Bile duct (tissue), 1 donor: ENCODE measurements around a stretch of chr16.

- PRO-cap: no peak
Measured at GRCh38 chr16:50841059-50841575, 99.2 kb downstream of the CYLD start.

DNA sequence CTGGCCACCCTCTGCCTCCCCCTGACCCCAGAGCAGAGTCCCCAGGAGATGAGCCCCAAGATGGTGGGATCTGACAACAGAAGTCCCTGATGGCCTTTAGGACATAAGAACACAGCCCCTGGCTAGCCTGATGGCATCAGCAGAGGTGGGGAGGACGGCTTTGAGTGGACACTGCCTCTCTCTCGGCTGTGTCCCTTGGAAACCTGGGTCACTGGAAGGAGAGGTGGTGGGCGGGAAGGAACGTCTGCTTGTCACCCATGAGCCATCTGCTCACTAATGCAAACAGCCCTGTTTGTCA lies 196.8 kb downstream of the CYLD start:
- PRO-cap: no peak

DNA sequence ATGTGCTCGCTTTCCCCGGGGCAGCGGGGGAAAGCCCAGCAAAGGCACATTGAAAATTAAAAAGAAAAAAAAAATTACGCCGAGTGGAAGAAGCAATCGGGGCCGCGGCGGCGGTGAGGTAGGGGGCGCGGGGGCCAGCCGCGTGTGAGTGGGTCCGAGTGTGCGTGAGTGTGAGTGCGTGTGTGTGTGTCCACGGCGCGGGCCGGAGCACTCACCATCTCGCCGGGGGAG lies 204 bp downstream of the SALL1 start:
- PRO-cap: no peak

DNA sequence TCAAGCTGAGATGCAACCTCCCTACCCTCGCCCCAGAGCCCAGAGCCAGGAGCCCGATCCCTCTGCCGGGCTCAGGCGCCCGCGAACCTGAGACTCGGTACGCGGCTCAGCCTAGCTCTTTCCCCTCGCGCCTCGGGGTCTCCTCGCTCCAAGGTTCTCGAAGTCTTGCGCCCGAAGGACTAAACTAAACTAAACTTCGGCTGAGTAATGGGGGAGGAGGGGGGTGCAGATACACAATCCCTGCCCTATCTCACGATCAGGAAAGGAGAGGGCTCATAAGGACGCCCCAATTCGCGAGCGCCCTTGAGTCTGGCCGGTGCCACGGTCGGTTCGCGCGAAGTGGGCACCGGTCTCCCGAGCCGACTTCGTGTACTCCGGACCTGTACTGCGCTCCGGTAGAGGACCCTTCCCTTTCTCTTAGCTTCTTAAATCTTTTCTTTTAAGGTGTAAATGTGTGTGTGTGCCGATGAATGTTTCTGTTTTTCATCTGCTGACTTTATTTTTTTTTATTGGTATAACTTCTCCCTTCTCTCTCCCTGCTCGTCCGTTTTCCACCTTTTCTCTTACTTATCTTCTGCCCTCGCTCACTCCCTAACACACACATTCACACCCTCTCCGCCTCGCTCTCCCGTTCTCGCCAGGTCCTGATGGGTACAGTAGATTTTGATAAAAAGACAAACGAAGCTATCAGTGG lies 1.9 kb upstream of the SALL1 start:
- PRO-cap: no peak

DNA sequence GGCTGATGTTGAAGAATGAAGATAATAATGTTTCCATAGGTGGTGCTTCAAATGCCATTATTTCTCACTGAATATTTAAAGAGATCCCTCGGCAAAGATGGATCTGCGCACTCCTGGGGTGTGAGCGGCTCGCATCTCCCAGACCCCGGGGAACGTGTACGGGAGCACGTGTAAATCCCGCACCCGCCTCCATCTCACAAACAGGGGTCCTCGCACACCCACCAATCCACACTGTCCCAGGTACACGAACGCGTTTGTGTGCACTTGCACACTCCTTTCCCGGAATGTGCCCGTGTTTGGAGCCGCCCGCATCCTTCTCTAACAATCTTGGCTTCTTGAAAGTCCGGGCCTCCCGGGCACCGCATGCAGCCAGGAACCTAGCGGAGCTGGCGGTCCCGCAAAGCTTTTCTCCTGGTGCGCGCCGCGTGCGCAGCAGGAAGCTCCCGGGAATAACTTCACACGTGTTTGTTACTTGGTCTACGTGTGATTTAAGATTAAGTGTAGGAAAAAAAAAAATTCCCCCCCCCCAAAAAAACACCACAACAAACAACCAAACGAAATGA lies 2.5 kb upstream of the SALL1 start:
- PRO-cap: no peak

GRCh38 chr16:51156827-51157283 lies 5.8 kb upstream of the SALL1 start:
- PRO-cap: no peak

- PRO-cap: no peak
Measured at GRCh38 chr16:51523368-51523829, 372.3 kb upstream of the SALL1 start.

GRCh38 chr16:51526510-51527062 lies 375.5 kb upstream of the SALL1 start:
- PRO-cap: no peak

GRCh38 chr16:51592507-51592990 lies 441.5 kb upstream of the SALL1 start:
- PRO-cap: no peak

GRCh38 chr16:51645545-51645895 lies 494.4 kb upstream of the SALL1 start:
- PRO-cap: no peak

DNA sequence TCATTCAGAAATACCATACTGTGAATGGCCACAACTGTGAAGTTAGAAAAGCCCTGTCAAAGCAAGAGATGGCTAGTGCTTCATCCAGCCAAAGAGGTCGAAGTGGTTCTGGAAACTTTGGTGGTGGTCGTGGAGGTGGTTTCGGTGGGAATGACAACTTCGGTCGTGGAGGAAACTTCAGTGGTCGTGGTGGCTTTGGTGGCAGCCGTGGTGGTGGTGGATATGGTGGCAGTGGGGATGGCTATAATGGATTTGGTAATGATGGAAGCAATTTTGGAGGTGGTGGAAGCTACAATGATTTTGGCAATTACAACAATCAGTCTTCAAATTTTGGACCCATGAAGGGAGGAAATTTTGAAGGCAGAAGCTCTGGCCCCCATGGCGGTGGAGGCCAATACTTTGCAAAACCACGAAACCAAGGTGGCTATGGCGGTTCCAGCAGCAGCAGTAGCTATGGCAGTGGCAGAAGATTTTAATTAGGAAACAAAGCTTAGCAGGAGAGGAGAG lies 495.3 kb upstream of the SALL1 start:
- PRO-cap: no peak

- PRO-cap: bidirectional peak, plus-strand start at chr16:51834320, minus-strand start at chr16:51834253
Measured at GRCh38 chr16:51834169-51834592, 683.1 kb upstream of the SALL1 start.

DNA sequence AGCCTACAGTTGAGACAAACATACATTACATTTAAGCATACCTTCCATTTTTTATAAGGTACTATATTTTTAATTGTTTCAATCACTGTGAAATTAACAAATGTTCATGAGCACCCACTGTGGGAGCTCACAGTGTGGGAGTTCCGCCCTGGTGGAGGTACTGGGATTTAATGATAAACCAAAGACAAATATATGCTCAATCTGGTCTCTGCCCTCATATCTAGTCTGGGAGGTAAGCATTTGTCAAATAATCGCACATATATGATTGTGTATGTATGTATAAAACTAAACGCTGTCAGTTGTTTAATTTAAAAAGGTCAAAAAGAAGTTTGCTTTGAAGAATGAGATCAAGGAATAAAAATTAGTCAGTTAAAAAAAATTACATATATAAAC lies 15.9 kb upstream of the TOX3 start:
- PRO-cap: no peak

DNA sequence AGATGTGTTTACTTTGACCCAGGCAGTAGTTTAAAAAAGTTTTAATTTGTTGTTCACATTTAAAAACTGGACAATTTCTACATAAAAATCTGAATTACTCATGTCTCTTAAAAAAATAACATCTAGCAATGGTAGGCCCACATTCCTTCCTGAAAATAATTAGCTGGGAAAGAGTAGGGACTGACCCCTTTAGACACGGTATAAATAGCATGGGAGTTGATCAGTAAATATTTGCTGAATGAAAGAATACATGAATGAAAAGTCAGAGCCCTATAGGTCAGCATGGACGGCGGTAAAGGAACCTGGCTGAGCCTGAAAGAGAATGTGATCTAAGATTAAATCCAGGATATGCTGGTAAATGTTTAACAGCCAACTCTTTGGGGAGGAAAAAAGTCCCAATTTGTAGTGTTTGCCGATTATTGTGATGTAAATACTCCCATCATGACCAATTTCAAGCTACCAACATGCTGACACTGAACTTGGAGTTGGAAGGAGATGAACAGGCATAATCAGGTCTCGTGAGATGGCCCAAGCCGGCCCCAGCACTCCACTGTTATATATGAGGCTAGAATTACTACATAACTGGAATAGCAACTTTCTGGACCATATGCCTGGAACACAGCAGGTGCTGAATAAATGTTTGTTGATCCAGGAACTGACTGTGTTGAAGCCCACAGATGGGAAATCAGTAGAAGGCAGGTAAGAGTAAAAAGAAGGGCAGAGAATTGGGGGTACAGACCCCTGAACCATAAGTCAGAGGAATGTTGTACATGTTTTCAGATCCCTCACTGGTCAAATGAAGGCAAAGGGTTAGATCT lies 18.1 kb upstream of the TOX3 start:
- PRO-cap: no peak

- PRO-cap: no peak
Measured at GRCh38 chr16:52577862-52578741, 31.2 kb upstream of the TOX3 start.

- PRO-cap: bidirectional peak, plus-strand start at chr16:53041851, minus-strand start at chr16:53041729
Measured at GRCh38 chr16:53041456-53042077, 11.1 kb downstream of the CHD9NB start.

DNA sequence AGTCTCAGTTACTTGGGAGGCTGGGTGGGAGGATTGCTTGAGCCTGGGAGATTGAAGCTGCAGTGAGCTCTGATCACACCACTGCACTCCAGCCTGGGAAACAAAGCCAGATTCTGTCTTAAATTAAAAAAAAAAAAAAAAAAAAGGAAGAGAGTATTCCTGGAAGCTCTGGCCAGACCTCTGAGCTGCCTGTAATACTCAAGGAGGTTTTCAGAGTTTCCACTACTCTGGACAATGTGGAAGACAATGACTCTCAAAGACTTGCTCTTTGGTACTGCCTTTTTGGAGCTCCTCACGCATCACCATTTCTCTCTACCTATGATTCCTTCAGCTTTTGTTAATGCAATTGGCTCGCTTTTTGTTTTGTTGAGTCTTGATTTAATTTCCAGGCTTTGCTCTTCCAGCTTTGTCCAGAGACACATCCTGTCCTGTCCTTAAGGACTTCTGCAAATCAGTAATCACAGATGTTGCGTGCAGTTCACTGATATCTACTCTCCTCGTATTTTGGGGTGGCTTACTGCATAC lies 10.8 kb downstream of the CHD9 start:
- PRO-cap: no peak

DNA sequence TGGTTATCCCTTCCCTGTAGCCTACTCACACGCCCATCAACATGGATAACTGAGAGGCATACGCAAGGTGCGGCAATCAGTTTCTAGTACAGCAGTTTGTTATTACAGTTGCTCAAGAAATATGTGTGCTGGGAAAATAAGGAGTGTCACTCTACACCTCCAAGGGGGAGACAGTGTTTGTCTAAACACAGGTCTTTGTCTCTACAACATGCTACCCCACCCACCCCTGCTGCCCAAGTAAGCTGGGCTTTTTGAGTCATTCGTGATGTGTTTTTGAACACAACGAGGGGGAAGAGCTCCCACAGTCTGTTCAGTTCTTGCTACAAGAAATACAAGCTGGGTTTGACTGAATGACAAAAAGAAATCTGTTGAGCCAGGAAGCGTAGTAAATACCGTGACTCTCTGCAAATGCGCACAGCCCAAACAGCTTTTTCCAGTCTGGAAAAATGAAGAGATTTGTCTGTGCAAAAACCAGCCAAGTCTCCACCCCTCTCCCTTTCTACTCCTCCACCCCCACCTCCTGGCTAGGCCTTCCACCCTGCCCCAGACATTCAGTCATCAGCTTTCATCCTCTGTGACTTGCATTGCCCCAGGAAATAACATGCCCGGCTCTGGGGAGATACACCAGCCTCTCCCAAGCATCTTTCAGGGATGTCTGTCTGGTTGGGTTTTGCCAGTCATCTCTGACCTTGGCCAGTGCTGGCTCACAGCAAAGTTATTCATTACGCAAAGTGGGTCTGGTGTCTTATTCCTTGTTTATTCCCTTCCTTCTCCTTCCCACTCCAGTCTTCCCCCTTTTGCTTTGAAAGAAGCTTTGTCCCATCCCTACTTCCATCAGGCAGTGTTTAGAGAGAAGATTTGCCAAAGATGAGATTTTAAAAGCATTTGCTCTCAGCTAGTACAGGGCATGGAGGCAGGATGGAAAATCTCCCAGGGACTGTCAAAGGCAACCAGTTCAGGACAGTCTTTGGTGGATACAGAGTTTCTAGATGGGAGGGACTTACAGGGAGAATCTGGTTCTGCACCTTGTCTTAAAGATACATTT lies 25.8 kb downstream of the CHD9 start:
- PRO-cap: no peak

DNA sequence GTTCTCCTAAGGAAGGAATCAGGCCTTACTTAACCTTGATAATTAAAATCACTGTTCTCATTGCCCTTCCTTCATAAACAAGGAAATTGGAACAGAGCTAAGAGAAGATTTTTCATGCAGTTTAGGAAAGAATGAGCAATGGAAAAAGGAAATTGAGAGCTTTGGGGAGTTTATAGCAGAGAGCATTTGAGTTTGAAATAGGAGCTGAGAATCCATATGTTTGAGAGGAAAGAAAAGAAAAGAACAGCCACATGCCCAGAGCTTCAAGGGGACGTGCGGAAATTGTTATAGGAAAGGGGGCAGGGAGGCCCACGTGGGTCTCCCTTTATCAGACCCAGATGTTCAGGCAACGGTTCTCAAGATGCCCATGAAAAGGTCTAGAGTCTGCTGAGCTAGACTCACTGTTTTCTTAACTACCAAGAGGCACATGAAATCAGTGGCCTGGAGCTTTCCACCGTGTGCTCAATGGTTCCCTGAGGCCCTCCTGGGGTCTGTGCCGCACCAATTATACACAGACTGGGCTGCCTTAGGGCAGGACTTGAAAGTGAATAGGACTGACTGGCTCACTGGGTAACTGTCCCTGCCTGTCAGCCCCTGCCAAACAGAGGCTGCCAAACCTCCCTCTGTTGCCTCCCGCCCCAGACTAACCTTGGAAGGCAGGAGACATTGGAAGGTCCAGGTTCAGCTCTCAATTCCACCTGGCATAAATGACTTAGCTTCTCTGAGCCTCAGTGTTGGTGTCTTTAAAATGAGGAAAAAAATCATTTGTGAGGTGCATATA lies 31.3 kb downstream of the CHD9 start:
- PRO-cap: no peak

GRCh38 chr16:53207661-53208753 lies 153.2 kb downstream of the CHD9 start:
- PRO-cap: bidirectional peak, plus-strand start at chr16:53208444, minus-strand start at chr16:53208463